Sigmoid colon (tissue), 4 donors: ENCODE data around the genes PPP1R15B, CNTN2 and RBBP5.

- PRO-cap: no peak
- RAMPAGE, long total RNA, 4 experiments: no peak in any of the 4 experiments
Observed at GRCh38 chr1:204225719-204226259, 12.0 kb upstream of the GOLT1A start.

DNA sequence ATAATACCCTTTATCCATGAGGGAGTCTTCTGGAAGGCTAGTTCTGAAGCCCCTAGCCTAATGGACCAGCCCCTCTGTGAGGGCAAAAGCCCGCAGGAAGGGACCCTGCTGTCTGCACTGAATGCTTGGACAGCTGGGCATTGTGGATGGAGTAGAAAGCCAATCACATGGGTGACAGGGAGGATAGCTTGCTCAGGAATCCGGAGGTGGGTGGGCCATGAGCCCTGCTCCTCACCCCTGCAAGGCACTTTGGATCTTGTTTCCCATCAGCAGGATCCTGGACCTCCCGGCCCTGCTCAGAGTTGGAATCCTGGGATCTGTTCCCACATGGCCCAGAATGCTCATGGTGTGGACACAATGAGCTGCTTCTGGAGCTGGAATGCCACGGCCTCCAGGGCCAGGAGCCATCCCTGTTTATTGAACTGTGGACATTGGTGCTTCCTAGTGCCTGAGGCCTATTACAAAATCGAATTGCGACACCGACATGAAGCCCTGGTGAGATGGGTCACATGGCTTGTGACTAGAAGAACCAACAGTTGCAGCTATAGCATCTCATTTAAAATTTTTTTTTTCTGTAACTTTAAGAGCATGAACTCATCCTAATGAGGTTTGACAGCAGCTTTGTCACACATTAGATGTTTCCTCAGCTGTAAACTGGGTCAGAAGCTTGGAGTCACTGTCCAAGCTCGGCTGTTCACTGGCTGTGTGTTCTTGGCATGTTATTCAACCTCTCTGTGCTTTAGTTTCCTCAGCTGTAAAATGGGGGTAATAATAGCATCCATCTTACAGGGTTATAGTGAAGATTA is 40.3 kb upstream of the GOLT1A start:
- PRO-cap: no peak
- RAMPAGE, long total RNA, 4 experiments: no peak in any of the 4 experiments

DNA sequence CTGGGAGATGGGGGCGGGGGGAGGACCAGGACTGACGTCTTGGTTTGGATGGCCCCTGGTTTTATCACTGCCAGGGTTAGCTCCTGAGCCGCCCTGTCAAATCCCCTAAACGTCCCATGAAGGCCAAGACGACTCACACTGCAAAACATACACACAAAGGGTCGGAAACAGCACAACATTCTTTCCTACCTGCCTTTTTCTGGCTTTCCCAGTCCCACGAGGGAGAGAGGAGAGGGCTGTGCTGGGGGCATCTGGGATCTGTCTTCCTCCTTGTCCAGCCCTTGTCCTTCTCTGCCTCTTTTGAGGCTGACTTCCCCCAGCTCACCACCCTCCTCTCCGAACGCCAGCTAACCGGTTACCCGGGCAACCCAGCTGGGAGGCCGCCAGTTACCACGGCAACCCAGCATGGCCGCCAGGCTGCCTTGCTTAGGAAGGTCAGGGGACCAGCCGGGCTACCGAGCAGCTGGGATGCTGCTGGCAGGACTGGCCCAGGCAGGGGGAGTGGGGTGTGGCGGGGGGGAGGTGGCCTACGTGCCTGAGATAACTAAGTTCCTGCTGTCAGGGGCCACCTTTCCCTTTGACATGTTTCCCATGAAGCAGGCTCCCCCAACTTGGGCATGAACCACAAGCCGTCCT is 8.9 kb downstream of the PLEKHA6 start:
- PRO-cap: no peak
- RAMPAGE, long total RNA, 4 experiments: start-site peak on the minus strand in 1 of 4 experiments, centred at position 307 of the sequence, 20 reads per replicate

GRCh38 chr1:204400794-204401851 is 10.5 kb downstream of the PPP1R15B start:
- PRO-cap: no peak
- RAMPAGE, long total RNA, 4 experiments: no peak in any of the 4 experiments

DNA sequence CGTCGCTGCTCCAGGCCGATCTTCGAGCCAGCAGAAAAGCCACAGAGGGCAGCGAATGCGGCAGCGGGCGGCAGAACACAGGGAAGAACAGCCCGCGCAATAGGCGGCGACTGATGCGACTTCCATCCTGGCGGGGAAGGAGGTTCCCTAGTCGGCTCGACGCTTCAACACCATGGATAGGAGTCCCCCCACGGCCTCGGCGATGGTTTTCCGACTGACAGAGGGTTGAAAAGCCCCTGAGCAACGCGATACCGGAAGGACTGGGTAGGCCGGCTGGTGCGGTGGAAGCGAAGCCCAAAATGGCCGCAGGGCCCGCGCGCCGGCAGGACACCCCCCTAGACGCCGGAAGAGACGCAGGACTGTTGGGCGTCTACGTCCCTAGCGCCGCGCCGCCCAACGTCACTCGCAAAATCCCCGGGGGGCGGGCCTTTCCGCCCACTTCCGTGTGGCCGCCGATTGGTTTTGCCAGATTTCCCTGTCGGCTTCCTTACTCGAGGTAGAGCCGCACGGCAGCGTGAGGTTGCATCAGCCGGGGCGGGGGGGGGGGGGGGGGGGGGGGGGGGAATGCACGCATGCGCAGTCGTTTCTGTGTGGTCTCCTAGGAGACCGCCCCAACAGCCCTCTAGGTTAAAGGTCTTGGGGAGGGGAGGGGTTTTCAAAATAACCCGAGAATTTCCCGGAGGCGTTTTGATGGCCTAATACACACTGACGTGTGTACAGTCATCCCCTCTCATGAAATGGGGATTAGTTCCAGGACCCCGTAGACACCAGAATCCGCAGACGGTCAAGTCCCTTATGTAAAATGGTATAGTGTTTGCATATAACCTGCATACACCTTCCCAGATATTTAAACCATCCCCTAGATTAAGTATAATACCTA is at the start of gene PPP1R15B:
PPP1R15B (minus strand) TSS at position 301 of the 880 bp plus-strand sequence.
- PRO-cap: bidirectional peak, plus-strand start at position 490 of the sequence, minus-strand start at position 301 of the sequence
- RAMPAGE, long total RNA, 4 experiments: start-site peak on the minus strand in 1 of 4 experiments, centred at position 317 of the sequence, 87 reads per replicate

DNA sequence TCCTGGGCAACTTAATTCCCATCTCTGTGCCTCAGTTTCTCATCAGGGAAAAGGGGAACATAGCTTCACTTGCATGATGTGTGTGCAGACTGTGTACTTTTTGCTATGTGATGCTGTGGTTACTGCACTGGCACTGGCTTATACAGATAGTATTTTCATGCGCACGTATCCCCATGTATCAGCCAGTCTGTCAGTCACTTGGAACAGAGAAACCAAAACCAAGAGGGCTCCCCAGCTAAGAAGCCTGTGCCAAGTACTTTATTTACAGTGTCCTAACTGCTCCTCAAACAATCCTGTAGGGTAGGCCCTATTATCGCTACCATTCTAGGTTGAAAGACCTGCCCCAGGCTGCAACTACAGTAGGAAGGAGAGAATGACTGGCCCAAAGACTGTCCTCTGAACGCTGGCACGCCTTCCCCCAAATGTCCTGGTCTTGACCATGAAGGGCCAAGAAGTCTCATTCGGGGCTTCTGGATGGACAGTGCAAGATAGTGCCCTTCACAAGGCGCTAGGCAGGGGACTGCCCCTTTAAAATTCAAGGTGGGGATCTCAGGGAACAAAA is 40.1 kb upstream of the PPP1R15B start:
- PRO-cap: no peak
- RAMPAGE, long total RNA, 4 experiments: no peak in any of the 4 experiments

- PRO-cap: no peak
- RAMPAGE, long total RNA, 4 experiments: no peak in any of the 4 experiments
Observed at GRCh38 chr1:204461960-204462559, 32.5 kb downstream of the PIK3C2B start.

- PRO-cap: unidirectional peak, plus-strand start at chr1:204465666; unidirectional peak, plus-strand start at chr1:204465902; unidirectional peak, plus-strand start at chr1:204465968
- RAMPAGE, long total RNA, 4 experiments: no peak in any of the 4 experiments
Observed at GRCh38 chr1:204465166-204466225, 29.1 kb downstream of the PIK3C2B start.

- PRO-cap: no peak
- RAMPAGE, long total RNA, 4 experiments: no peak in any of the 4 experiments
Observed at GRCh38 chr1:204518103-204518325, 1.8 kb downstream of the MDM4 start.

- PRO-cap: no peak
- RAMPAGE, long total RNA, 4 experiments: no peak in any of the 4 experiments
Observed at GRCh38 chr1:204578726-204579551, 62.7 kb downstream of the MDM4 start.

DNA sequence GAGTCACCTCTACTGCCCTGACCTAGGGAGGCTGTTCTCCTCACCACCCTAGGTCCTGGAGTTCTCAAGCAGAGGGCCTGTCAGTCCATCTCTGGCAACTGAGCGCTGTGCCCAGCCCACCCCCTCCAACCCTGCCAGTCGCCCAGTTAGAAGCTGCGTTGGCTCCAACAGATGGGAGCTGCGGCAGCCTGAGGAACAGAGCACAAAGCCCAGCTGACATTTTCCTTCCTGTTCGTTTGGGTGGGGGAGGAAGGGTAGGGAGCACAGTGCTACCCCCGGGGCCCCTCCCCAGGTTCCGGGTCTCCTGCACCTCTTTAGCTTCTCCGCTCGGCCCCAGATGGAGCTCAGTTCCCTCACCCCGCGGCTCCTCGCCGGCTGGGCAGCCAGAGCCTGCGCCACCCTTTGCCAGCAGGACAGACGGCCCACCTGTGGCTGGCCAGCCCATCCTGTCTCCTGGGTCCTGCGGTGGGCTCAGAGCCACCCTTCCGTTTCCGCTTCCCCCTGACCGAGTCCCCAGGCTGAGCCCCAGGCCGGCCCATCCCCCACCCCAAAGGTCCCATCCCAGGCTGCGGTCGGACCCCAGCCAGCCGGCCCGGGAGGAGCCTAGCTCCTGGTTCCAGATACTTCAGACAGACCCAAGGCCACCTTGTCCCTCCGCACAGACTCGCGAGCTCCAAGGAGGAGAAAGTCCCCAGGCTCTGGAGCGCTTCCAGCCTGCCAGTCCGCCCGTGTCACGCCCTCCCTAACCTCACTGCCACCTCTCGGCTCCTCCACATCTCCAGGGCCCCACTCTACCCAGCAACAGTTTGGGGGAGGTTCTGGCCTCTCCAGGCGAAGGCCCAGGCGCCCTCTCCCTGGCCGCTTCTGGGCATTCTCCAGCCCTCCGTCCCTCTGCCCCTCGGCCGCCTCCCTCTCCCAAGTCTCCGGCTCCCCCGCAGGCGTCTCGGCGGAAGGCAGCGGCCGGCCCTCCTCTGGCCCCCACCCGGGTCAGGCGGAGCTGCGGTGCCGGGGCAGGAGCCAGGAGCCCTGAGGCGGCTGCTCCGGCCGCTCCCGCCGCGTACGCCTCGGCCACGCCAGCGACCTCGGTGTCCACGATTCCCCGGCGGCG is 1.0 kb downstream of the LRRN2 start:
- PRO-cap: no peak
- RAMPAGE, long total RNA, 4 experiments: no peak in any of the 4 experiments

DNA sequence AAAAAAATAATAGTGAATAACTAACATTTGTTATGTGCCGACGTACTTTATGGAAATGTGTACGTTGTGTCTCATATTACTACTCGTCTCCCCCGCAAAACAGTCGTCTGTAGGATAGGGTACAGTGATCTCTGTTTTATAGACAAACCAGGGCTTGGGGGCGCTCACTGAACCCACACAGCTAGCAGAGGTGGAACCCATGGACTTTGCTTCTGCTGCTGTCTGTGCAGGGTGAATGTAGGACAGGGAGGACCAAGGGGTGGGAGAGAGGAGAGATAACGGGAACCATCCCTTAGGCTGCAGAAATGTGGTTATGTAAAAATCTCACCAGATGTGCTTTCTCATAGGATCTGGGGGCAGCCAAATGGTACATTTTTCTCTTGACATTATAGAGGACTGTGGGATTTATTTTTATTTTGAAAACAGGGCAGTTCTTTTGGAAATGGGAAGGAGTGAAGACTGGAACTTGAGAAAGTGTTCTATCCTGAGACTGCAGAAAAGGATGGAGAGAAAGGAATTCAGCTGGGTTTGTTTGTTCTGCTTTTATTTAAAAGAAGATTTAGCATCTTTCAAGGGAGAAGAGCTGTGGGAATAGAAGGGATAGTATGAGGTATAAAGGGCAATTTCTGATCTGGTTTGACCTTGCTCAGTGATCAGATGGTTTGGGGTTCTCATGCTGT is 50.9 kb downstream of the NFASC start:
- PRO-cap: no peak
- RAMPAGE, long total RNA, 4 experiments: no peak in any of the 4 experiments

DNA sequence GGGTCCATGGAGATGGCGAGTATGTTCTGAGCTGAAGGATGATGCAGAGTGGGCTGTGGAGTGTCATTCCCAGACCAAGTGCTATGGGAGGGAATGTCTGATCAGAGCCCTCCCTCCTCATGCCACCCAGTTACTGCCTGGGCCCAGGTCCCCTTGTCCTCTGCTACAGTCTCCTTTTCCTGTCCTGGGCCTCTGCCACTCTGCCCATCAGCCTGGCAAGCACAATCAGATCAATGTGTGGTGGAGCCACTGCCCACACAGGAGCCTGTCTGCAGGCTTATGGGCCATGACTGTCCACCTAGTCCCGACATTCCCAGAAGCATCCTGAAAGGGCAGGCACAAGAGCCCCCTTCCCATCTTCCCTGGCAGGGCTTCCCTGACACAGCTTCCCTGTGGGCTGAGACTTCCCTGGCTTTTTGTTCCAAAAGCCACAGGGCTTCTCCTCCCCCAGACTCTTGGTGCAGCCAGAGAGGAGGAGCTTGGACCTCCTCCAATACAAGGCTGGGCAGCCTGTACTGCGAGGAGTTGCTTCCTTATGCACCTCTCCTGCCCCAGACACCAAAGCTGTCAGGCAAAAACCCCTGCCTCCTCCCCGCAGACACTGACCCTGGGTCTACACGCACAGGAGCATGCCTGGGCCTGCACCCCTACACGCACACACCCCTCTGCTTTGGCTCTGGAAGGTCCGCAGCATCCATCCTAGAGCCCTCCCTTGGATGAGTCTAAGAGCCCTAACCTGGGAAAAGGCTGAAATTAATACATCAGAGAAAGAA is 29.2 kb upstream of the CNTN2 start:
- PRO-cap: no peak
- RAMPAGE, long total RNA, 4 experiments: no peak in any of the 4 experiments

DNA sequence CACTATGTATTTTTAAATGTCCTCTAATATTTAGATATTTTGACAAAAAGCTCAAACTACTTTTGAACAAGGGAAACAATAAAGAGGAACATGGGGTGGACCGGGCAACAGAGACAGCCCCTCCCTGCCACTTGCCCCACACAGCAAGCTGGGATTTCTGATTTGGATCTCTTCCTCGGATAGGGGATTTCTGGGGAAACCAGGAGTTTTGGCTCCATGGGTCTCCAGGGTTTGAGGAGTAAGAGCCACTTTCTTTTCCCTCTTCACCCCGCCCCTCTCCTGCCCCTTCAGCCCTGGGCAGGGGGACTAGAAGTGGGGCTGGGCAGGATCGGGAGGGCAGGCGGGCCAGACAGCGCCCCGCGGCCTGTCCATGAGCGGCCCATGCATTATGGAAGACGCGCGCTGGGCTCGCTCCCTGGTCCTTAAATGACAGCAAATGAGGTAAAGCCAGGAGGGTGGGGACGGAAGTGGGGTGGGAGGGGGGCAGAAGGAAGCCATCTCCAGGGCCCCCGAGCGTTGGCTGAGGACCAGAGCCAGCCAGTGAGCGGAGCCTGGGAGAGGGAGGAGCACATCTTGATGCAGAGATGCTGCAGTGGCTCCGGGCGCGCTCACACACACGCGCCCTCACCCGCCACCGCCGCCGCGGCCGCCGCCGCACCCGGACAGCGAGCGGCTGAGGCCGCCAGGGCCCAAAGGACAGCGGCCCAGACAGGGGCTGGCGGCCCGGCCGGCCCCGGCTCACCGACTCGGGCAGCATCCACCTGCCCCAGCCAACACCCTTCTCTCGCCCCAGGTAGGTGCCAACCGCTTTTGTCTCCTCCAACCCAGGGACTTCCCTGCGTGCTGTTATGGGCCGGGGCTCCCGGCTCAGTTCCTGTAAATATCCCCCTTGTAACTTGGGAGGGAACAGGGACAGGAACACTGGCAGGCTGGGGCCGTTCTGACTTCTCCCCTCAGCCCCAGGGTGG is at the start of gene CNTN2:
CNTN2 (plus strand) TSS at position 611 of the 968 bp plus-strand sequence.
- PRO-cap: no peak
- RAMPAGE, long total RNA, 4 experiments: no peak in any of the 4 experiments

GRCh38 chr1:205072736-205073033 is 11.6 kb downstream of the TMEM81 start:
- PRO-cap: no peak
- RAMPAGE, long total RNA, 4 experiments: no peak in any of the 4 experiments

- PRO-cap: no peak
- RAMPAGE, long total RNA, 4 experiments: start-site peak on the minus strand in 2 of 4 experiments, at chr1:205121949-205122022 at its widest, 28 to 41 reads per replicate
Observed at GRCh38 chr1:205121276-205122164, at the start of gene RBBP5. Gene RBBP5 (minus strand): TSS chr1:205121978.

DNA sequence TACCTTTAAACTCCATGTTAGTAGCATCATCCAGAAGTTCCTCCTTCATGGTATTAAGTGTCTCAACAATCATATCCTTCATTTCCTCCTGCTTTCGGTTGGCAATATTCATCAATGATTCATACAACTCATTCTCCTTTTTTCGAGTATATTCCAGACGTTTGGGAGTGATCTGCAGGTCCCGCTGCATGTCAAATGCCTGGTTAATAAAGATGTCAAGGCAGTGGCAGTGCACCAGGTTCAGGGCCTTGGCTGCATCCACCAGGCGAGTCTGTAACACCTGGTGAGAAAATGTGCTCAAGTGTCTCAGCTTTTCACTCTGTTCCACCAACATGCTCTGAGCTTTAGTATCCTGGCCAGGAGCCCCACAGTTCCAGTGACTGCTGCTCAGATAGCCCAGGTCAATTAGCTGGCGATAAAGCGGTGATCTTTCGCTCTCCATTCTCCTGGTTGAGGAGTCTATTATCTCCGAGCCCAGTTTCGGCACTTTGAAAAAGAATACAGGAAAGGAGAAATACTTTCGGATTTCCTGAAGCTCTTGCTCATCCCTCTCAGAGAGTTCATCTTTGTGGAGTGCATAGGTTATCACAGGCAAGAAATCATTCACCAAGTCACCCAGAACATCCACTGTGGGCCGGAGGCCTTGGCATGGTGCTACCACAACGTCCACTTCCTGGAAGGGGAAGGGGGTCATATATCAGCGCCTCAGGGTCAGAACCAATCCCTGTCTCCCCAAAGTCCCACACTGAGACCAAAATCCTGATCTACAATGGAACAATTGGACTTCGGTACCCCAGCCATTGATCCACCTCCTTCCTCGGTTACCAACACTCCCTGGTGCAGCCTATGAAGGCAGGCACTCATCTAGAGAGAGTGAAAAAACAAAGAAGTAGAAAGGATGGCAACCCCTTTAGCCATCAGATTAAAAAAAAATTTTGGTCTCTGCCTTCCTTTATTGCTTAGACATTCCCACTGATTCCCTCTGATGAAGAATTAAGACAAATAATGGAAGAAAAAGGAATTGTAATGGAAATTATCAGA is 42.0 kb downstream of the DSTYK start:
- PRO-cap: no peak
- RAMPAGE, long total RNA, 4 experiments: no peak in any of the 4 experiments

- PRO-cap: no peak
- RAMPAGE, long total RNA, 4 experiments: no peak in any of the 4 experiments
Observed at GRCh38 chr1:205262073-205262762, 34.5 kb downstream of the TMCC2 start.

DNA sequence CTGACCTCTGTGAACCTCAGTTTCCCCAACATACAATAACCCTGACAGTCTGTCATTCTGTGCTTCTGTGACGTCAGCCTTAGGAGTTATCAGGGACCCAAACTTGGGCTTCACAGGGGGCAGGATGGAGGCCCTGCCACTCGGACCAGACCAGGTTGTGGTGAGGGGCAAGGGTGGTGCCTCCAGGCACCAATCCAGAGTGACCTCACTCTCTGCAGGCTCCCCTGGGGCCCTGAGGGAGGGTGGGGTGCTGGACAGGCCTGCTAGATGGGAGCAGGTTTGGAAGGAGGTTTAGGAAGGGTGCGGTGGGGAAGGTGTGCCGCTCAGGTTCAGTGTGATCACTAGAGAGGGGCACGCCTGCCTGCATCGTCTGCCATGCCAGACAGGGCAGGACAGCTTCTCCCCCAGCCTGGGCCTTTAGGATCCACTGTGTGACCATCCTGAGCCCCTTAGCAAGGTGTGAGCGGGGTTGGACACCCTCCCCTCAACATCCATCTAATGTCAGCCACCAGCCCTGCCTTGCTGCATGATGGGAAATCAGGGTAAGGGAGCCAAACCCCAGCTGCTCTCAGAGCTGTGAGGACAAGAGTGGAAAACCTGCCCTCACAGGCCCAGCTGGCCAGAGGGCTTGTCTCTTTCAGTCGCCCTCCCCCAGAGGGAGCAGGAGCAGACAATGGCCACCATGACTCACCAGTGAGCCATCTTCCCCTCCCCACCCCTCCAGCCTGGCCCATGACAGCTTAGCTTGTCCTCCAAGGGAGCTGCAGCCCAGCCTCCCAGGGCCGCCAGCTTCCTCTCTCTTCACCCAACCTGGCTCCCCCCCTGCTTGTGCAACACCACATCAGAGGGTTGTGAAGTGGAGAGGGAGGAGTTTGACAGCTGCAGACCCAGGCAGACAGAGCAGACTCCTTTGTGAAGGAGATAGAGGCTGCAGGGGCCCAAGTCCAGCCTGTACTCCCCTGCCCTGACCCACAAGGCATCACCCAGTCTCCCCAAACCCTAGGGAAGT is 37.1 kb downstream of the NUAK2 start:
- PRO-cap: no peak
- RAMPAGE, long total RNA, 4 experiments: no peak in any of the 4 experiments

- PRO-cap: no peak
- RAMPAGE, long total RNA, 4 experiments: no peak in any of the 4 experiments
Observed at GRCh38 chr1:205435365-205436440, 13.8 kb upstream of the LEMD1 start.